Kidney epithelial cell (primary cell): ENCODE measurements around a stretch of chr7.

DNA sequence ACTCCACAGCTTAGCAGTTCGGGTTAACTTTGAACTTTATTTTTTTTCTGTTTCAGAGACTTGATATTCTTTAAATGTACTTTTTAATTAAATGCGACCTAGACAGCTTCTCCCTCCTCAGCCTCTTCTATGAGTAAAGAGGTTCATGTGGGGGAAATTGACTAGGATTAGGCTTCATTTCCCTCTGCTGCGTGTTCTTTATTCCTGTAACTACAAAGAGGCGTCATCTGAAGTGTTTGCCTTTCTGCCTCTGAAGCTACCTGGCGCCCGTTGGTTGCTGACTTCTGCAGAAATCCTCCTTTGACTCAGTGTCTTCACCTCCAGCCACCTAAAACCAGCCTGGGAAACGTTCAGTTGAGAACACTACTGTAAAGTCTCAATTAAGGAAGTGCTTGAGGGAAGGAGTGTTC lies 642.6 kb downstream of the SDK1 start:
- RAMPAGE, long total RNA = no peak
- RRBS = no CpG with 5 or more reads among the region's 7 CpGs

- RAMPAGE, long total RNA = no peak
- RRBS = no CpG with 5 or more reads among the region's 14 CpGs
Measured at GRCh38 chr7:4096868-4097524, 585.1 kb upstream of the FOXK1 start.

DNA sequence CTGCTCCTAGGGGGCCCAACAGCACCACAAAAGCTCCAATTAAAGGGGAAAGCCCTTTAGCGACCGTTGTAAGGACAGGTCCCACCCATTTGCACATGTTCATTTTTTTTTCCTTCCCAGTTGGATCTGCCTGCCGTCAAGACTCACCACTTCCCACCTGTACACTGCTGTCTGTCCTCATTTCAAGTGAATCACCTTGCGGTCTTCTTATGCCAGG lies 147.4 kb upstream of the FOXK1 start:
- RAMPAGE, long total RNA = no peak
- RRBS = no CpG with 5 or more reads among the region's 4 CpGs

- RAMPAGE, long total RNA = no peak
- RRBS = no CpG with 5 or more reads among the region's 9 CpGs
Measured at GRCh38 chr7:4641083-4641545, 41.0 kb upstream of the FOXK1 start.

- RAMPAGE, long total RNA = no peak
- RRBS = 45% methylated on average over 4 of the region's 14 CpGs
Measured at GRCh38 chr7:4706444-4707007, 24.4 kb downstream of the FOXK1 start.

DNA sequence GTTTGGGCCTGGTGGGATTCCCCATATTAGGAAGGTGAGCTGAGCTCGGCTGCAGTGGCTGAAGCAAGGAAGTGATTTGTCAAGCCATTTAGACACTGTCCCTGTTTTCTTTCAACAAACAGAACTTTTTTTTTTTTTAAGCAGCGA lies 43.7 kb downstream of the FOXK1 start:
- RAMPAGE, long total RNA = no peak
- RRBS = no CpG with 5 or more reads among the region's 2 CpGs

GRCh38 chr7:4738620-4739448 lies 36.6 kb upstream of the AP5Z1 start:
- RAMPAGE, long total RNA = no peak
- RRBS = no CpG with 5 or more reads among the region's 26 CpGs

DNA sequence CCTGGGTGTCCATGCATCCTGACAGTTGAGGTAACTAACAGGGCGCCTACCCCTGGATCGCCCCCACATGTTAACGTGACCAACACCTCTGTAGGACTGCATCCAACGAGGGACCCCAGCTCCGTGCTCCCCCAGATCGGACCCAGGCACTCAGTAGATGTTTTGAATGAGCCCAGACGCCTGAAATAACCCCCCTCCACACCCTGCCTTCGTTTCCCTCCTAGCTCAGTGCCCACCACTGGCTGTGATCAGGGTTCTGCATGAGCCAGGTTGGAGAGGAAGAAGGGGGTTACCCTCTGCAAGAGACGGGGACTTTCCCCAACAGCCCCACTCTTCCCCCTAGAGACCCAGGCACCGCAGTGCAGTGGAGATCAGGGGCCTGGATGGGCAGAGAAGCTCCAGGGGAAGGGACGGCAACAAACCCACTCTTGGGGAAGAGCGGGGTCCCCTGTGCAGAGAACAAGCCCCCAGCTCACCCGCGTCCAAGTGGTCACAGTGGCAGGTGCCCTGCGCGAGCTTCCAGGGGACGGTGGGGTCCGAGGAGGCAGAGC lies 46.2 kb upstream of the WIPI2 start:
- RAMPAGE, long total RNA = no peak
- RRBS = no CpG with 5 or more reads among the region's 18 CpGs

GRCh38 chr7:5212973-5213273 lies 22.9 kb downstream of the WIPI2 start:
- RAMPAGE, long total RNA = no peak
- RRBS = no CpG with 5 or more reads among the region's 10 CpGs

DNA sequence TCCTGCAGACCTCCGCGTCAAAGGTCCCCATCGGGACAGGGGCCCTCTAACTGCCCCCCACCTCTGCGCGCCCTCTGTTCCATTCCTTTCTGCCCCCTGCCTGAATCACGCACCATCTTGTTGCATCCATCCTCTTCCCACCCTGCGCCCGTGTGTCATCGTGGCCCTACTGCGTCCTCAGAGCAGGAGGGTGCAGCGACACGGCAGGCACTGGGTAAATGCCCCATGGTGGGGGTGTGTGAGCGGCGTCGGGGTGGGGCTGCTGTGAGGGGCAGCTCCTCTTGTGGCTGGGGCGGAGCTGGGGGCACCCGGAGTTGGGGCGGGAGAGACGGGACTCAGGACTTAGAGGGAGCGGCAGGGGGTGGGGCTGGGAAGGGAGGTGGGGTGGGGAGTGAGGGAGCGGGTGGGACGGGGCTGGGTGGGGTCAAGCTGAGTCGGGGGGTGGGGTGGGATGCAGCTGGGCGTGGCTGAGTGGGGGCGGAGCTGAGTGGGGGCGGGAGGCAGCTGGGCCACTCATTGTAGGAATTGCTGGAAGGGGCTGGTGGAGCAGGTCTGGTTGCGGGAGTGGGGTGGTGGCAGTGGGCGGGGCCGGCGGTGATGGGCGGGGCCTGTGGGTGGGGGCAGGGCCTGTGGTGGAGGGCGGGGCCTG lies 13.5 kb downstream of the SLC29A4 start:
- RAMPAGE, long total RNA = no peak
- RRBS = no CpG with 5 or more reads among the region's 32 CpGs

GRCh38 chr7:5362662-5363085 lies 61.0 kb downstream of the TNRC18 start:
- RAMPAGE, long total RNA = no peak
- RRBS = no CpG with 5 or more reads among the region's 19 CpGs

DNA sequence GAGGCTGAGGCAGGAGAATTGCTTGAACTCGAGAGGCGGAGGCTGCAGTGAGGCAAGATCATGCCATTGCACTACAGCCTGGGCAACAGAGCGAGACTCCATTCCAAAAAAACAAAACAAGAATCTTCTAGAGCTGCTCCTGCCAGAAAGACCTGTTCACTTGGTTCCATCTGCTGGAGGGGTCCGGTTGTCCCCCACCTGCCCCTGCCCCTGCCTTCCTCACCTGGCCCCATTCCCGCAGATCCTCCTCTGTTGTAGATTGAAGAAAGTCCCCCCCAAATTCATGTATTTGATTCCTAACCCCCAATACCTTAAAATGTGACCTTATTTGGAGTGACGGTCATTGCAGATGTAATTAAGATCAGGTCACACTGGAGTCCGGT lies 8.6 kb upstream of the TNRC18 start:
- RAMPAGE, long total RNA = no peak
- RRBS = 98% methylated on average over 1 of the region's 7 CpGs

GRCh38 chr7:5439363-5439944 lies 15.8 kb upstream of the TNRC18 start:
- RAMPAGE, long total RNA = no peak
- RRBS = no CpG with 5 or more reads among the region's 11 CpGs

GRCh38 chr7:5491938-5492560 lies 21.6 kb downstream of the FBXL18 start:
- RAMPAGE, long total RNA = no peak
- RRBS = no CpG with 5 or more reads among the region's 18 CpGs

- RAMPAGE, long total RNA = no peak
- RRBS = 9% methylated on average over 5 of the region's 12 CpGs
Measured at GRCh38 chr7:5495213-5495496, 18.5 kb downstream of the FBXL18 start.

GRCh38 chr7:5518758-5519134 lies 5.1 kb upstream of the FBXL18 start:
- RAMPAGE, long total RNA = no peak
- RRBS = no CpG with 5 or more reads among the region's 2 CpGs

DNA sequence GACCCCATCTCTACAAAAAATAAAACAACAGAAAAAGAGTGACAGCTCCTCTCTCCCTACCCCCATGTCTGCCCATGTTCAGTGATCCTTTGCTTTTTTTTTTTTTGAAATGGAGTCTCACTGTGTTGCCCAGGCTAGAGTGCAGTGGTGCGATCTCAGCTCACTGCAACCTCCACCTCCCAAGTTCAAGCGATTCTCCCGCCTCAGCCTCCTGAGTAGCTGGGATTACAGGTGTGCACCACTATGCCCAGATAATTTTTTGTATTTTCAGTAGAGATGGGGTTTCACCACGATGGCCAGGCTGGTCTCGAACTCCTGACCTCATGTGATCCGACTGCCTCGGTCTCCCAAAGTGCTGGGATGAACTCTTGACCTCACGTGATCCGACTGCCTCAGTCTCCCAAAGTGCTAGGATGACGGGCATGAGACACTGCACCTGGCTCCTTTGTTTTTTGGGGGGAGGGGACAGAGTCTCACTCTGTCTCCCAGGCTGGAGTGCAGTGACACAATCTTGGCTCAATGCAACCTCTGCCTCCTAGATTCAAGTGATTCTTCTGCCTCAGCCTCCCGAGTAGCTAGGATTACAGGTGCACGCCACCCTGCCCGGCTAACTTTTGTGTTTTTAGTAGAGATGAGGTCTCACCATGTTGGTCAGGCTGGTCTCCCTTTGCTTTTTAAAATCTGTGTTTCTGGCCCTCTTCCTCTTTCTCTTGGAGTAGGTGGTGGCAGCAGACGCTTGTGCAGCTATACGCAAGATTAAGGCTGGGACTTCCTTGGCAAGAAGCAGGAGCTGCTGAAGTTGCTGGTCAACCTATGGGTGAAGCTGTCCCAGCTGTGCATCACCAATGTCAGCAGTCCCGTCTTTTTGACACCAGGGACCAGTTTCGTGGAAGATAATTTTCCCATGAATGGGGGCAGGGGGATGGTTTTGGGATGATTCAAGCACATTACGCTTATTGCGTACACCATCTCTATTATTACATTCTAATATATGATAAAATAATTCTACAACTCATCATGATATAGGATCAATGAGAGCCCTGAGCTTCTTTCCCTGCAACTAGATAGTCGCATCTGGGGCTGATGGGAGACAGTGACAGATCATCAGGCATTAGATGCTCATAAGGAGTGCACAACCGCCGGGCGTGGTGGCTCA lies 6.4 kb downstream of the ACTB start:
- RAMPAGE, long total RNA = no peak
- RRBS = no CpG with 5 or more reads among the region's 23 CpGs

GRCh38 chr7:5526949-5527178 lies 3.5 kb downstream of the ACTB start:
- RAMPAGE, long total RNA = no peak

DNA sequence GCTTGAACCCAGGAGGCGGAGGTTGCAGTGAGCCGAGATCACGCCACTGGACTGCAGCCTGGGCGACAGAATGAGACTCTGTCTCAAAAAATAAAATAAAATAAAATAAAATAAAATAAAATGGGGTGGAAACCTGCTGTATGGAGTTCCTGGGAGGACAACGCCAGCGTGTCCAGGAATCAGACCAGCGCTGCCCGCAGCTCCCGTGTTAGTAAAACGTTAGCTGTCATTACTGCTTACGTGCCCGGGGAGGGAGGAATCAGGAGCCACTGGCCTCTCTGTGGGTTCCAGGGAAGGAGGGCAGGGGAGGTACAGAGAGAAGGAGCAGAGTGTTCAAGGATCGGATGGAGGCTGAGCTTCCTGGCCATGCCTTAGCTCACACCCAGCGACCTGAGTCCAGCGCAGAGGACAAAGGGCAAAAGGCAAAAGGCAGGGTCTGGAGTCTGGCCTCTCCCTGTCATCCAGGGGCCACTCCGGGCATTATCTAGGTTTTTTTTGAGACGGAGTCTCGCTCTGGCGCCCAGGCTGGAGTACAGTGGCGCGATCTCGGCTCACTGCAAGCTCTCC lies 22.2 kb upstream of the ACTB start:
- RAMPAGE, long total RNA = no peak
- RRBS = no CpG with 5 or more reads among the region's 22 CpGs

GRCh38 chr7:5557790-5558586 lies 27.6 kb upstream of the ACTB start:
- RAMPAGE, long total RNA = no peak
- RRBS = 54% methylated on average over 10 of the region's 15 CpGs